Foreskin keratinocyte (primary cell): ENCODE data around the genes AADACL3, PRAMEF33 and LRRC38.

DNA sequence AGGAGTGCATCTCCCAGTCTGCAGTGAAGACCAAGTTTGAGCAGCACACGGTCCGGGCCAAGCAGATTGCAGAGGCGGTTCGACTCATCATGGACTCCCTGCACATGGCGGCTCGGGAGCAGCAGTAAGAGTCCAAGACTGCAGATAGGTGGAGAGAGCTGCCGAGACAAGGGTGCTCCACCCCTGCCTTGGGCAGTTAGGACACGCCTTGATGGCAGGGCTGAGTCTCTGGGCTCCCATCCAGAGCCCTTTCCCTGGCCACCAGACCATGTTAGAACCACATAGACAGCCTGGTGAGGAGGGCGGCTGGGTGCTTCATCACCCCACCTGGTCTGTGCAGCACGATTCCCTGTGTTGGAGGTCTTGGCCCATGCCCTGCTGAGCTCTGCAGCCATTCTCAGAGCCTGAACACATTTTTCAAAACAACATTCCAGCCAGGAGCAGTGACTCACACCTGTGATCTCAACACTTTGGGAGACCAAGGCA is 17.3 kb upstream of the MIIP start:
- RAMPAGE, total RNA = no peak

- RAMPAGE, total RNA = no peak
Observed at GRCh38 chr1:12125367-12126027, 41.3 kb upstream of the TNFRSF1B start.

DNA sequence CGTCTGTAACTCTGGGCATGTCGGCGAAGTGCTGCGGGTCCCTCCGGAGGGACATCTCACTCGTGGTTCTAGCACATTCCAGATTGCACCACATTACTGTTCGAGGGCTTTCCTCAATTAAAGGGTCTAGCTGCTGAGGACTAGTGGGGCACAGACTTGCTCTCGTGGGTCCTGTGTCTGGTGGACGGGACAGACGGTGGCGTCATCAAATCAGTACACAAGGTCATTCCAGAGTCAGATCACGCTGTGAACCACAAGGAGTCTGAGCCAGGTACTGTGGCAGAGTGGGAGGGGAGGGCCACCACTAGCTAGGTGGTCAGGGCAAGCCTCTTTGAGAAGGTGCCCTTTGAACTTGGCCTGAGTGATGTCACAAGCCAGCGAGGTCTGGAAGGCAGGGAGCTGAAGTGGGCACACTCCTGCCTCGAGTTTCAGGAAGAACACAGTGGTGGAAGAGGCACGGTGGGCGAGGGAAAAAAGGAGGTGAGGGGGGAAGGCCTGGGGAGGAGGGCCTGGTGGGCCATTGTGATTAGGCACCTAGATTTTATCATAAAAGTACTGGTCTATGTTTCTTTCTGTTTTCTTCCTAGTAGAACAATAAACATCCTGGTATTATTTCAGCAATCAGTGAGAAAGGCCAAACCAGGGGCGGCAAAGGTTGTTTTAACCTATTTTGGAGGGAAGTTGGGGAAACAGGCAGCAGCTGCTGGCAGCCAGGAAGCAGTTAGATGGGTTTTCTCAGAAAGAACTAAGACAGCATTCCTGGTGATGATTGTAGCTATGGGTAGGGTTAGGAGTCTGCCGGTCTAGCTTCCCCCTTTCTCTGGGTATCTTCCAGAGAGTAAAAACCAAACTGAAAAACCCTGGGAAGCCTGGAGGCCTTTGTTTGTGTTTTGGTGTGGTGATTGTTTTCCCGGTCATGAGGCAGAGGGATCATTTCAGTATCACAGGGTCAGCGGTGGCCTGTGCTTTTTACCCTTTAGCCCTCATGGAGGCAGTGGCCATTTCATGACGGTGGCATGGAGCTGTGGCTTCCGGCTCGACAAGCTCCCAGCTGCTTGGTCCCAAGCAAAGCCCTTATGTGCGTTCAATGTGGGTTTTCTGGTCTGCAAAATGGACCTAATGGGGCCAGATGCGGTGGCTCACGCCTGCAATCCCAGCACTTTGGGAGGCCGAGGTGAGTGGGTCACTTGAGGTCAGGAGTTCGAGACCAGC is 19.8 kb upstream of the TNFRSF1B start:
- RAMPAGE, total RNA = no peak

GRCh38 chr1:12165203-12165840 is 1.5 kb upstream of the TNFRSF1B start:
- RAMPAGE, total RNA = no peak

GRCh38 chr1:12170150-12170758 is 3.5 kb downstream of the TNFRSF1B start:
- RAMPAGE, total RNA = no peak

GRCh38 chr1:12193891-12194472 is 27.2 kb downstream of the TNFRSF1B start:
- RAMPAGE, total RNA = no peak

DNA sequence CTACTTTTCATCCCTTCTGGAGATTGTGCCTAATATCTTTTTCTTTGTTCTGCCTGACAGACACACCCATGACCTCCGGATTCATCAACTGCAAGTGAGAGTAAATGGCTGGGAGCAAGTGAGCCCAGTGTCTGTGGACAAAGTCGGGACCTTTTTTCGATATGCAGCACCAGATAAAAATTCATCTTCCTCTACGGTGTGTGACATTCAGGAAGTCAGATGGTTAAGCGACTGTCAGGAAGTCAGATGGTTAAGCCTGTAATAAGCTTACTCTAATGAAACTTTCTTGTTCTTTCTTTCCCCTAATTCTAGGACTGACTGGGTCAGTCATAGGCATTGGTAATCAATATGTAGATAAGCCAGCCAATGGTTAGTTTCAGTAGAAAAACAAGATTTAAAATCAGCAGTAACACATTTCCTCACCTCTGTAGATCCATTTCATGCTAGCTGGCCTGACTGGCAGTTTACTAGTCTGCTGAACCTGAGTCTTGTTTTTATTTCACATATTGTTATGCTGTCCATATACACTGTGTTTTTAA is 115.6 kb downstream of the VPS13D start:
- RAMPAGE, total RNA = no peak

- RAMPAGE, total RNA = no peak
Observed at GRCh38 chr1:12345853-12346221, 116.0 kb downstream of the VPS13D start.

DNA sequence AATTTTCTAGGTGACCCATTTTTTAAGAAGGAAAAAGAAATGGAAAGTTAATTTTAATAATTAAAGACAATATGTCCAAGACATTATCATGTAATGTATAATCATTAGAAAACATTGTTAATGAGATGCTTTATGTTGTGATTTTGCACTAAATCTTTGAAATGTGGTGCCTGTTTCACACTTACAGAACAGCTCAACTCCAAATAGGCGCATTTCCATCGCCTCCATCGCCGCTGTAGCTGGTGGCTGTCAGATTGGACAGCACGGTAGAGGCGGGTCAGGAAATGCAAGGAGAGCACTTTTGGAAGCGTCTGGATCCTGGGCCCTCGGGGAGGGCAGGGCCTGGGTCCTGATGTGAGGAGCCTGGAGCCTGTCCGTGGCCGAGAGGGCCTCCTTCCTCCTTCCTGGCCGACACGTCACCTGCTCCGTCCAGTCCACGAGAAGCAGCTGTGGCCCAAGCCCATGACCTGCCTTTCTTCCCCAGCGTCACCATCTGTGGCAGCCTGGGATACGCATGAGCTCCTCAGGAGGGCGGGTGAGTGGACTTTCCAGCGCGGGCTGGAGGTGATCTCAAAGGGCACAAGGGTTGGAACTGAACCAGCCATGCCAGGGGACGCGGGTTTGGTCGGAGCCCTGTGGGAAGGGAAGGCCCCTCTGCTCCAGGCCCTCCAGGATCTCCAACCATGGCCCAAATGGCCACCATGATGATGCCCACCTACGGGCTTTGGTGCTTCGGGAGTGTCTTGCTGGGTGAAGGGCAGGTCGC is 90.6 kb downstream of the DHRS3 start:
- RAMPAGE, total RNA = no peak

GRCh38 chr1:12539977-12540992 is 77.7 kb downstream of the DHRS3 start:
- RAMPAGE, total RNA = no peak

DNA sequence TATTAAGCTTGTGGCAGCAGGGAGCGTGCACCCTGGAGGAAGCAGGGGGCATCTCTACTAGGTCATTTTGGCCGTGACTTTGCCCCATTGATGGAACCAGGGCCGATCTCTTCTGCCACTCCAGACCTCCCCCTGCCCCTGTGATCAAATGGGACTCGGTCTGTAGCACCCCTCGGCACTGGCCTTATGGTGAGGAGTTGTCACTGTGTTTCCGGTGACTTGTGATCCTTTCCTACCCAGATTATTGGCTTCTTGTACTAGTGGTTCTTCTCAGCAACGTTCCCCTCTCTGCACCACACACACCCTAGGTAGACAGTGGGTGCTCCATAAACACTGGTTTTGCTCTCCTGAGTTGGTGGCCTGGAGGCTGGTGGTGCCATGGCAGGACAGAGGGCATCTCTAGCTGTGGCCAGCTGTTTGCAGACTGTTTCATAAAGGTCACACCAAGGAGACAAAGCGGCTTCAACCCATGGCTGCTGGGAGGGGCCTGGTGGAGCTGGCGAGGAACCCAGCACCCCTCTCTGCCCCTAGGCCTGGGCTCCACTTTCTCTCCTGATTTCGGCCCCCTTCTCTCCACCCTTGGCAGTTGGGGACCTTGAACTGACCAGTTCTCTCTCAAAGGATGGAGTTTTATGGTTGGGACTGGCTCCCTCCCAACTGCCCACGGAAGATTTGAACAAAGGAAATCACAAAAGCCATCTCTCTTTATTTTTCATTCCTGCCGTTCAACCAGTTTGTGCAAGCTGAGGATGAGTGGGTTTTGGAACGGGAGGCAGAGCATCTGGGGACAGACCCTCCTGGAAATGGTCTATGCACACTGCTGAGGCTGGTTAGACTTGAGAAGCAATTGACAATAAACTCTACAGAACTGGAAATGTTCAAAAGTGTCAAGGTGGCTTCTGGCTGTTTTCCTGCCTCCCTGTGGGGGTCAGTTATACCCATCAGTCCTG is 50.5 kb downstream of the DHRS3 start:
- RAMPAGE, total RNA = no peak

DNA sequence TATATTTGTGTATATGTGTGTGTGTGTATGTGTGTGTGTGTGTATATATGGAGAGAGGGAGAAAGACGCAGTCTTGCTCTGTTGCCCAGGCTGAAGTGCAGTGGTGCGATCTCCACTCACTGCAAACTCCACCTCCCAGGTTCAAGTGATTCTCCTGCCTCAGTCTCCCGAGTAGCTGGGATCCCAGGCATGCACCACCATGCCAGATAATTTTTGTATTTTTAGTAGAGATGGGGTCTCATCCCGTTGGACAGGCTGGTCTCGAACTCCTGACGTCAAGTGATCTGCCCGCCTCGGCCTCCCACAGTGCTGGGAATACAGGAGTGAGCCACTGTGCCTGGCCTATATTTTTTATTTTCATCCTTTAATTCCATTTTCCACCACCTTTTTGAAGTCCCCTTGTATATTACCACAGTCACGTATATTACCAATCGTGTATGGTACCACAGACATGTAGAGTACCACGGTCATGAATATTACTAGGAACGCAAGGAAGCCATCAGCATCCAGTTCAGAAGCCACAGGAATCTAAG is 10.1 kb downstream of the DHRS3 start:
- RAMPAGE, total RNA = no peak

DNA sequence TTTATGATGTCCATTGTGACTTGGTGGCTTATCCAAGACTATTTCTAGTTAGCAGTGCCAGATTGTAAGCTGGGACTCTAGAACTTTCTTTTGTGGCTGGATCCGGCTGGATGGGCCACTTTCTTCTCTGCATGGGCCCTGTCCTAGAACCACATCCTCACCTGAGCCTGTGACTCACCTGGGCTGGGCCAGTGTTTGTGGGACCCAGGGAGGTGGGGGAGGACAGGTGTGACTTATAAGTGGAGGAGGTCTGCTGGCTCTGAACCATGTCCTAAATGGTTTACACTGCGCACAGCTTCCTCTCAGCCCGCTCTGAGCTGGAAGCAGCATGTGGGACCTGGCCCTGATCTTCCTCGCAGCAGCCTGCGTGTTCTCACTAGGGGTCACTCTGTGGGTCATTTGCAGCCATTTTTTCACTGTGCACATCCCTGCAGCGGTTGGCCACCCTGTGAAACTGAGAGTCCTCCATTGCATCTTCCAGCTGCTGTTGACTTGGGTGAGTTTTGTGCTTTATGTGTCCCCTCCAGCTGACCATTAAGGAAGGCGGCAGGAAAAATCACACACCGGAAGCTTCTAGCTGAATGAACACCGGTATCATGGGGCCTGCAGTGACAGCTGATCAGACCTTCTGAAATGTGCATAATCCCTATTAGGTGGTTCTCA is at the start of gene AADACL3:
TSS of gene AADACL3 (plus strand) at position 262 of the 663 bp plus-strand sequence.
- RAMPAGE, total RNA = no peak

GRCh38 chr1:13303303-13303733 is at the start of gene PRAMEF33:
PRAMEF33 (plus strand) TSS chr1:13303539.
- RAMPAGE, total RNA = no peak

GRCh38 chr1:13513558-13514280 is at the start of gene LRRC38:
LRRC38 (minus strand) TSS chr1:13514003.
- RAMPAGE, total RNA = no peak

DNA sequence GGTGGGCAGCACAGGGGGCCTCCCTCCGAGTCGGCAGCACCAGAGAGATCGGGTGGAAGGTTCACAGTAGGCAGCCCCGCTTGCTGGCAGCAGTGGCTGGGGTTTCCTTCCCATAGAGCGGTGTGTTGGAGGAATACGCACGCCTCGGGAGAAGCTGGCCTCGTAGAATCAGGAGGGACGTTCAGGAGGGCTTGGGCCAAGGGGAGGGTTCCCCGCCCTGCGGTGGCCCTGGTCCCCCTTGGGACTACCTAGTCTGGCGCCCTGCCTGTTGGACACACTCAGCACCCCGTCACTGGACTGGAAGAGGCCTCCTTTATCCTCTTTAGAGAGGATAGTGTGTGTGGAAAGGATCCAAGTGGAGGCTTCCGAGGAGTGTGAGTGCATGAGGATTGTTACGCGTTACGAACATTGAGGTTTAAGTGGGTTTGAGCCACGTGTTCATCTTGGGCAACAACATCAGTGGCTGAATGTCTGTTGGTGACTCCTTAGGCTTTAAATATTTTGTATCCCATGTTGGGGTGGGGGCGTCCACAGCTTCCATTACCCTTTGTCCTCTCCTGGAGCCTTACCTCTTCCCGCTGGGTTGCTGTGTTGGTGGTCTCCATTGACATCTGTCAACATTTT is 821 bp downstream of the PDPN start:
- RAMPAGE, total RNA = no peak

DNA sequence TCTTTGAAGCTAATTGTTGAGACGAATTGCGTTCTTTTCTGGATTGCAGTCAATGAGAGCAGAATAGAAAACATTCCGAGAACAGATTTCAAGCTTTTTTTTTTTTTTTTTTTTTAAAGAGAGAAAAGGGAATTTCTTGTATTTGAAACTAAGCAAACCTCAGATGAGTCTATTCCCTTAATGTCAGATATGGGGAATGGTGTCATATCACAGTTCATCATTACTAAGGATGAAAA is 30.1 kb downstream of the PDPN start:
- RAMPAGE, total RNA = no peak

GRCh38 chr1:13703338-13703823 is 3.4 kb downstream of the PRDM2 start:
- RAMPAGE, total RNA = no peak

- RAMPAGE, total RNA = no peak
Observed at GRCh38 chr1:14089719-14090174, 389.8 kb downstream of the PRDM2 start.

DNA sequence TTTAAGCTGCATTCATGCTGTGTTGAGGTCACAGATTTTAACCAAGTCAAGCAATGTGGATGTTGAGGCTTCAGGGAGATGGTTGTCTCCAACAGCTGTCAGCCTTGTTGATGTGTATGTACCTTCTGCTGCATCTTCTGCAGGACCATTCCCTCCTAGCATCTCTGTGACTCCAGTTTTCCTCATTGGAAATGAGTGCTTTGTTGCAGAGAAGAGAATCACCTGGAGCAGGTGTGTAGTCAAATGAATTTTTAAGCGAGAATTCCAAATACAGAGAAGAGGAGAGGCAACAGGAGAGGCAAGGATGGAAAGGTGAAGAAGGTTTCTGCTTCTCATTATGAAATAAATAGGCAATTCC is 423.3 kb downstream of the PRDM2 start:
- RAMPAGE, total RNA = no peak